Subcutaneous adipose tissue (tissue), 3 donors: Measurements from ENCODE around the genes SAV1, PYGL and PTGDR.

DNA sequence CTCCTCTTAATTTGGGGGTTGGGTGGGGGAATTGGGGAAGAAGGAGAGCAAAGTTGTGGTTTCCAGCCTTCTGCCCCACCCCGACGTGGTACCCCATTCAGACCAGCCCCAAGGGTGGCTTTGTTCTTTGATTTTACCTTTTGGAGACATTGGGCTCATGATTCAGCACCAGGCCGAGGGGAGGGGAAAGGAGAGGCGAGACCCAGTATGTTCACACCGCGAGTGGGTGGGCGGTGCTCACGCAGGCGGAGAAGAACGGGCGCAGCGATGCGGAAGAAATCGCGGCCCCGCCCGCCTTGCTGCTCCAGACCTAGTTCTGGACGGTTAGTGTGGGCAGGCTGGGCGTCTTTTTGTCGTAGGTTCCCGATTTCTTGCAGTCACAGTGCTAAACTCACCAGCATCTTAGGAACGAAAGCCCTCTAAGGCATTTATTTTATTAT is 978 bp downstream of the ATL1 start:
- PRO-cap, result bidirectional peak, plus-strand start at position 313 of the sequence, minus-strand start at position 224 of the sequence
- RAMPAGE, long total RNA, 3 experiments, result no peak in any of the 3 experiments

DNA sequence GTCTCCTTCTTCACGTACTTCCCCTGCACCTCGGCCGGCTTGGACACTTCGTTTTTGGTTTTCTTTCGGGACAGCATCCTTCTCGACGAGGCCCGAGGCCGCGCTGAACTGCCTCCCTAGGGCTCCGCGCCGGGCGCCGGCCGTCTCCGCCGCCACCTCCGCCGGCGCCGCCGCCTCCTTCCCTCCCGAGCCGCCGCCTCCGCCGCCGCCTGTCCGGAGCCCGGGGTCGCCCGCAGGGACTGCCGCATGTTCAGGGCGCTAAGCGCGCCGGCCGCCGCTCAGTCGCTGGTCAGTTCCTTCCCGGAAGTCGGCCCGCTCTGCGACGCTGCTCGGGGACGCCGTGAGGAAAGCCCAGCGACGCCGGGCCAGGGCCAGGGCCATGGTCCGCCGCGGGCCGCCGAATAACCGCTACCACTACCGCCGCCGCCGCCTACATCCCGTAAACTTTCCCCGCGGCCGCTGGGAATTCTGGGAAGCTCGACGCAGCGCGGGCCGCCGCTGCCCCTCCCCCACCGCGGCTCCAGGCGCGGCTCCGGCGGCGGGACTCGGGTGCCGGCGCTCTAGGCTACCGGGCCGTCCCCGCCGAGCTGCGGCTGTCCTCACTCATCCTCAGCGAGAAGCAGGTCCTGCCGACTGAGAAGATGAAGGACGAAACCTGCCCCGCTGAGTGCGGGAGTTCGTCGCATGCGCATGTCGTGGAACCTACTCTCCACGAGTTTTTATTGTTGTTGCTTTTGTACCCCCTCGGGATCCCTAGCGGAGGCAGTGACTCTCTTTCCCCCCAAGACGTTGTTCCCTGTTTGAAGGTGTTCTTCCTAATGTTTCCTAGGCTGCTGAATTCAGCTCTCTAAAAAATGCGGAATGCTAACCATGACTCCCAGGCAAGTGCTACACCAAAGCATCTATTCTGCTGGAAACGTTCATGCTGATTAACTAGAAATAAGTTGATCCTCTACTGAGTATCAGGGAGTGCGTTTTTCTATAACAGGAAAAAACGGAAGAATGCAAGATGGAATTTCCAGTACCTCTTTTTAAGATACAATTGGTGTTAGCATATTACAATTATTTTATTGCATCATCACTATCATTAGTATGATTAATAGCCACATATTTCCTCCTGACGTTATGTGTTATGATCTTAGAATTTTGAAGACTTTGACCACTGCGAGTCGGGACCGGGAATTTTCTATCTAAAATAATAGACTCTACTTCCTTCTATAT is at the start of gene SAV1:
Gene SAV1, minus strand, starts transcription at position 416 of the 1,221 bp plus-strand sequence.
- PRO-cap, result bidirectional peak, plus-strand start at position 666 of the sequence, minus-strand start at position 407 of the sequence
- RAMPAGE, long total RNA, 3 experiments, result no peak in any of the 3 experiments

DNA sequence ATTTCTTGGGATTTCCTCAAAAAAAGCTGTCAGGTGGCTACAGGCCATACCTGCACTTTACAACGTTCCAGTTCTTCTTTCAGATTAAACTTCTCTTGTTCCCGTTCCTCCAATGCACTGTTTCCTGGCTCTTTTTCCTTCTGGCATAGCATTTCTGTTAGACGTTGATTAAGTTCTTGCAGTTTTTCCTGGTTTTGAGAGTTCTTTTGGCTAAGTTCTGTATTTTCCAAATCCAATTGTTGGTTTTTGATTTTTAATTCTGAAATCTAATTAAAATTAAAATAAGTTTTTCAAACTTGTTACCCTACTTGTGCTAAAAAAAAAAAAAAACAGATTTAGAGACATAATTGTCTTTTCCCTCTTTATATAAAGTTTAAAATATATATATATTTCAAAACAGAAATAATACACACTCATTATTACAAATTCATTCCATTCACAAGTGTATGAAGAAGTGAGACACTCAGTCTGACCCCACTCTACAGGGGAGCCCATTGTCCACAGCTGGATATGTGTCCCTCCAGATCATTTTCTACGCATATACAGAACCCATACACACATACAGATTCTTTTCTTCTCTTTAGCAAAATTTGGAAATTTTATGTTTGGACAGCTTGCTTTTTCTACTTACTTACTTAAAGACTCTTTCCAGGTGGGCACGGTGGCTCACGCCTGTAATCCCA is 78.4 kb downstream of the NIN start:
- PRO-cap, result no peak
- RAMPAGE, long total RNA, 3 experiments, result no peak in any of the 3 experiments

- PRO-cap, result bidirectional peak, plus-strand start at chr14:50944595, minus-strand start at chr14:50944483
- RAMPAGE, long total RNA, 3 experiments, result start-site peak on the minus strand in 3 of 3 experiments, at chr14:50944412-50944486 at its widest, 1,245 to 2,209 reads per replicate
Observed at GRCh38 chr14:50944293-50945051, at the start of gene PYGL. Gene PYGL (minus strand): TSS chr14:50944483.

DNA sequence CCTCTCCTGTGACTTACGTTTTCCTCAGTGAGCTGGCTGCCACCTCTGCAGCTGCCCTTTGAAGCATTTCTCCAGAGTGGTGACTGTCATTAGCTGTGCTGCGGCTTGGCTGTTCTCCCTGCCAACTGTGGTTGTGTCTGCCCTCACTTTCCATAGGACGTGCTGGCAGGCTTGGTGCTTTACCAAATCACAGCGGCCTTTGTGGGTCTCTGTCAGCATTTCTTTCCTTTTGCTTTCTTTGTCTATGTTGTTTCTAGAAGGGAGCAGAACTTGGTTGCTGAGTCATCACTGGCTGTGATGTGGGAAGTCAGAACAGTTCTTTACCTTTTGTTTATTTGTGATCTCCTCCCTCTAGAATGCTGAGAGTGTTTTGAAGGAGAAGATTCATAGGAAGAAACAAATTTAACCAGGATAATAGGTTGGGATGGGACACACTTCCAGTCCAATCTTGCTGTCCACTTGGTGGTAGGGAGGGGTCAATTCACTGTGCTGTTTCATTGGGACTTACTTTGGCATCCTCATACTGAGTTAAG is 88.1 kb downstream of the TMX1 start:
- PRO-cap, result no peak
- RAMPAGE, long total RNA, 3 experiments, result no peak in any of the 3 experiments

DNA sequence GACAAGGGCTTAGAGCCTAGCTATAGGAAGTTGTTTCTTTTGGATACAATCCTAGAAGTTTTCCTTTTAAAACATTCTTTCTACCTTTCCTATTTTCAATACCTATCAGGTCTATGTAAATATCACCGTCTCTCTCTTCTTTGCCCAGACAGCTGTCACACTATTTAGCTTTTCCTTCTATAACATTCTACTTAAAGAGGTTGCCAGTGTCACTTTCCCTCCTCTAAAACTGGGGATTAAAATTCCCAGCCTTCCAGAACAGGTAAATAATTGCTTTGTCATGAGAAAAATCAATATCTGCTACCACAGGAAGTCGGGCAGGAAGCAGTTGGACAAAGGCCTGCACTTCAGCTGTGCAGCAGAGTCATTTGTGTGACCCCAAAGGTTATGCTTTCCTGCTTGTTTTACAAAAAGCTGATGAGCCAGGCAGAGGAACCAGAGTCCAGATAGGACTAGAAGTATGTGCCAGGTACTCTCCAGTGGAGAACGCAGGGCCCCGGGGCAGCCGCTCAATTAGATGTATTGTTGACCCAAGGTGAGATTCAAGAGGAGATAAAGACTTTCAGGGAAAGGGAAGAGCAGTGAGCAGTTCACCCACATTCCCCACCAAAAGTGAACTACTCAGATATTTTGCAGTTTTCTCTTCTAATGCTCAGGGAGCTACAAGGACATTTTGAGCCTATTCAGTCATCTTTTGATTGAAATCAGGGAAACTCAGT is 117.1 kb upstream of the FRMD6 start:
- PRO-cap, result no peak
- RAMPAGE, long total RNA, 3 experiments, result no peak in any of the 3 experiments

DNA sequence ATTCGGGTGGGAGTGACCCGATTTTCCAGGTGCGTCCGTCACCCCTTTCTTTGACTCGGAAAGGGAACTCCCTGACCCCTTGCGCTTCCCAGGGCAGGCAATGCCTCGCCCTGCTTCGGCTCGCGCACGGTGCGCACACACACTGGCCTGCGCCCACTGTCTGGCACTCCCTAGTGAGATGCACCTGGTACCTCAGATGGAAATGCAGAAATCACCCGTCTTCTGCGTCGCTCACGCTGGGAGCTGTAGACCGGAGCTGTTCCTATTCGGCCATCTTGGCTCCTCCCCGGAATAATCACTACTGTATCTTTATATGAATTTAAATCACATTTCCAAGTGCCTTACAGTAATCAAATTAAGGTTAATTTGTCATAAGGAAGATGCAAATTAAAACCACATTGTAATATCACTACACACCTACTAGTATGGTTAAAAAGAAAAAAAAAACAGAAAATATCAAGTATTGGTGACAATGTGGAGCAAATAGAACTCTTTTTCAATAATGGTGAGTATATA is 60.0 kb upstream of the GNG2 start:
- PRO-cap, result no peak
- RAMPAGE, long total RNA, 3 experiments, result no peak in any of the 3 experiments

DNA sequence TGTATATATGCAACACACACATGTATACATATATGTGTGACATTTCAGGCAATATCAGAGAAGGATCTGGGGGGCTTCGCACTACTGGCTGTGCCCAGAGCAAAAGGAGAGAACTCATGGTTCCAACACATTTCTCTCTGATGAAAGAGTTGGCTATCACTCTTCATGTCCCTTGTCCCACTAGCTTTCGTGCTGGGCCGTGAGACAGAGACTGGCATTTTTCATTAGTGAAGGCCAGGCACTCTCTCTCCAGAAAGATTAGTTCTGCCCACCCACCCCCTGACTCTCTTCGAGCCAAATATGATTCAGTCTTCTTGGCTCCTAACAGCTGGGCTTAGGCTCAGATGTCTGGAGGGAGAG is 5.3 kb upstream of the GNG2 start:
- PRO-cap, result no peak
- RAMPAGE, long total RNA, 3 experiments, result no peak in any of the 3 experiments

- PRO-cap, result no peak
- RAMPAGE, long total RNA, 3 experiments, result no peak in any of the 3 experiments
Observed at GRCh38 chr14:51872474-51873000, 12.1 kb downstream of the GNG2 start.

- PRO-cap, result no peak
- RAMPAGE, long total RNA, 3 experiments, result no peak in any of the 3 experiments
Observed at GRCh38 chr14:51881157-51881717, 20.8 kb downstream of the GNG2 start.

DNA sequence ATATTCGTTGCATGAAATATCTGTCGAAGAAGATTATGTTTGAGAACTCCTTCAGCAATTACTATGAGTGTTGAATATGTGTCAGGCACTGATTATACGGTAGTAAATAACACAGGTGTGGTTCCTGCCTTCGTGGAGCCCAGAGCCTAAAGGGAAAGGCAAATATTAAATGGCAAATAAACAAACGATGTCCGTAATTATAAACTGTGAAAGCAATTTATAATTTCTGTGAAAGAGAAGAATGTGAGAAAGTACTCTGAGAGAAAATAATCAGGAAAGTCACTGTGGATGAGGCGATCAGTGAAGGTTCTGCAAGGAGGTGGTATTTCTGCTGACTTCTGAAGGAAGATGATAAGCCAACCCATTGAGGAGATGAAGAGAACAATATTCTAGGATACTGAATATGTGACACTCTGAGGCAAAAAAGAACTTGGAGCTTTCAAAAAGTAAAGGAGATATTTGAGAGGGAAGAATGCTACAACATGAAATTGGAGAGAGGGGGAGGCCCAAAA is 27.9 kb upstream of the RTRAF start:
- PRO-cap, result no peak
- RAMPAGE, long total RNA, 3 experiments, result no peak in any of the 3 experiments

DNA sequence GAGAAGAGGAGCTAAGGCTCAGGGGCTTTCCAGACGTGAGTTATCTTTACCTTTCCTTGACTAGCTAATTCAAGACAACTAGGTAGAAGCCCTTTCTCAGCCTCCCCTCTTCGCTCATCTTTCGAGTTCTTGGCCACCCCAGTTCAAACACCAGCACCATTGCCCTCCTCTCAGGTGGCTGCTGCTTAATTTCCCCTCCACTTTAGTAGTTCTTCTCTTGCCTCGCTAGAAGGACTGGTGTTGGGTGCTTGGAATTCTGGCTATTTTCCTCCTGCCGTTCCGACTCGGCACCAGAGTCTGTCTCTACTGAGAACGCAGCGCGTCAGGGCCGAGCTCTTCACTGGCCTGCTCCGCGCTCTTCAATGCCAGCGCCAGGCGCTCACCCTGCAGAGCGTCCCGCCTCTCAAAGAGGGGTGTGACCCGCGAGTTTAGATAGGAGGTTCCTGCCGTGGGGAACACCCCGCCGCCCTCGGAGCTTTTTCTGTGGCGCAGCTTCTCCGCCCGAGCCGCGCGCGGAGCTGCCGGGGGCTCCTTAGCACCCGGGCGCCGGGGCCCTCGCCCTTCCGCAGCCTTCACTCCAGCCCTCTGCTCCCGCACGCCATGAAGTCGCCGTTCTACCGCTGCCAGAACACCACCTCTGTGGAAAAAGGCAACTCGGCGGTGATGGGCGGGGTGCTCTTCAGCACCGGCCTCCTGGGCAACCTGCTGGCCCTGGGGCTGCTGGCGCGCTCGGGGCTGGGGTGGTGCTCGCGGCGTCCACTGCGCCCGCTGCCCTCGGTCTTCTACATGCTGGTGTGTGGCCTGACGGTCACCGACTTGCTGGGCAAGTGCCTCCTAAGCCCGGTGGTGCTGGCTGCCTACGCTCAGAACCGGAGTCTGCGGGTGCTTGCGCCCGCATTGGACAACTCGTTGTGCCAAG is at the start of gene PTGDR:
Gene PTGDR, plus strand, starts transcription at position 484 of the 919 bp plus-strand sequence.
- PRO-cap, result bidirectional peak, plus-strand start at position 484 of the sequence, minus-strand start at position 364 of the sequence
- RAMPAGE, long total RNA, 3 experiments, result start-site peak on the plus strand in 1 of 3 experiments, centred at position 476 of the sequence, 5 reads per replicate

GRCh38 chr14:52399575-52400247 is 85.6 kb downstream of the PTGER2 start:
- PRO-cap, result no peak
- RAMPAGE, long total RNA, 3 experiments, result no peak in any of the 3 experiments

DNA sequence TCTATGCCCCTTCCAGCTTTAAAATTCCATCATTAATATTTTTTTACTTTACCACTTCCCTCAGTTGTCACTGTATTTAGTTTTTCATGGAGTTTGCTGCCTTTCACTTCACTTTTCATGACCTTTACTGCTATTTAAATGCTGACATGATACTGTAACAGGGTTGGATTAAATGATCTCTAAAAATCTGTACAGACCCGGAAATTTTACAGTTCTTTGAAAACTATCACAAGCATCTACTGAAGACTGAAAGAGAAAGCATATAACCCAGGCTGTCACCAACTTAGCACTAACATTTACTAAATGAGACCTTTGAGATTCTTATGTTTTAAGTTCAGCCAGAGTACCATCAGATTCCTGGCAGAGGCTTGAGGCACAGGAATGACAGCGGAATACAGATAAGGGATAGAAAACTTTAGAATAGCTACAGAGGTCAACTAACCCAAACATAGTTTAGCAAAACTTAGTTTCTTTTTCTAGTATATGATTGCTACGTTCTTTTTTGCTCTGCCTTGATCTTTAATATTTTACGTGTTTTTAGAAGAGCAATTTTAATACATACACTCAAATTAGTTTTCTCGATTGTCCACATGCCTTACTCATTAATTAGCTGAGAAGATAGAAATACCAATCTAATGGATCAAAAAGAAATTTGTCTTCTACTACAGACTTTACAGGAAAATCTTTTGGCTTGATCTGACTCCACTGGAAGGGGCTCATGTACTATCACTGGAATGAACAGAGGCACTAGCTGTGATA is 91.7 kb upstream of the FERMT2 start:
- PRO-cap, result no peak
- RAMPAGE, long total RNA, 3 experiments, result no peak in any of the 3 experiments

GRCh38 chr14:53149721-53150053 is 3.4 kb downstream of the DDHD1 start:
- PRO-cap, result unidirectional peak, plus-strand start at chr14:53149937
- RAMPAGE, long total RNA, 3 experiments, result no peak in any of the 3 experiments

- PRO-cap, result unidirectional peak, plus-strand start at chr14:53368005
- RAMPAGE, long total RNA, 3 experiments, result no peak in any of the 3 experiments
Observed at GRCh38 chr14:53367787-53368254, 214.7 kb upstream of the DDHD1 start.

GRCh38 chr14:53608392-53608935 is 348.2 kb downstream of the BMP4 start:
- PRO-cap, result no peak
- RAMPAGE, long total RNA, 3 experiments, result no peak in any of the 3 experiments

GRCh38 chr14:53670812-53671156 is 285.8 kb downstream of the BMP4 start:
- PRO-cap, result unidirectional peak, plus-strand start at chr14:53671023
- RAMPAGE, long total RNA, 3 experiments, result no peak in any of the 3 experiments

GRCh38 chr14:54362972-54363446 is 33.8 kb upstream of the CDKN3 start:
- PRO-cap, result no peak
- RAMPAGE, long total RNA, 3 experiments, result no peak in any of the 3 experiments

DNA sequence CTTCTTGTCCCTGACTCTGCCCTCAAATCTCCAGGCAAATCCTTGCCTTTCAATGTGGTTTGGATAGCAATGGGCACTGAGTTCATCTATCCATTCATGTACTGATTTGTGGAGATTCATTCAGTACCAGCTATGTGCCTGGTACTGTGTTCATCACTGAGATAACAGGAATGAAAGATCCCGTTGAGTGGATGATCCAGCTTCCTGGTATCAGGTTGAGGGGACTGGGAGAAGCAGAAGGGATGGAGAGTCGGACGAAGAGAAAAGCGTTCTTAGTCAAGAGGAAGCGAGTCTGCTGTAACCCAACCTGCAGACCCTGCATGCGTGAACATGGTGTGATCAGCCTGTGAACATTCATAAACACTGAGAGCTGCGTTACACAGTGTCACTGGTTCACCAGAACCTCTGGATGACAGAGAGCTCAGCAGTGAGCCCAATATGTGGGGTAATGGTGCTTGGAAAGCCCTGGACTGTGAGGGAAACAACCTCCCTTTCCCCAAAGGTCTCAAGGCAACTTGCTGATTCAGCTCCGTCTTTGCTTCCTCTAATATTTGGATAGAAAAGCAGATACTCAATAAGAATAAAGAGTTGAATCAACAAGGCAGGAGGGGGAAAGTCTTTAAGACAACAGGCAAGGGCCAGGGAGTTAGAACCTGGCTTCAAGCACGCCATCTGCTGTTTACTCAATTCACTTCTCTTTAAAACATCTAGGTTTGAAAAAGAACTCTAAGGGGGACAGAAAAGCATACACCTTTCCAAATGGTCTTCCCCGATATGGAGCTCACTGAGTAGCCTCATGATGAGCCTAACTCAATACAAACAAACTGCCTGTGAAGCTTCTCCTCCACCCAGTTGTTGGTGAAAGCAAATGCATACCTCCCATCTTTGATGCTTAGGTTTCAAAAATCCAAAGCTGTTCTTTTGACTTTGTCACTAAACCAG is 75.8 kb downstream of the SAMD4A start:
- PRO-cap, result no peak
- RAMPAGE, long total RNA, 3 experiments, result start-site peak on the plus strand in 1 of 3 experiments, centred at position 89 of the sequence, 8 reads per replicate